Amniotic epithelial cell (primary cell): ENCODE measurements around the genes SLC25A28, ABCC2, CPN1 and CWF19L1.

GRCh38 chr10:99410707-99411148 lies 19.7 kb downstream of the GOT1 start:
- RRBS, result no CpG with 5 or more reads among the region's 2 CpGs

DNA sequence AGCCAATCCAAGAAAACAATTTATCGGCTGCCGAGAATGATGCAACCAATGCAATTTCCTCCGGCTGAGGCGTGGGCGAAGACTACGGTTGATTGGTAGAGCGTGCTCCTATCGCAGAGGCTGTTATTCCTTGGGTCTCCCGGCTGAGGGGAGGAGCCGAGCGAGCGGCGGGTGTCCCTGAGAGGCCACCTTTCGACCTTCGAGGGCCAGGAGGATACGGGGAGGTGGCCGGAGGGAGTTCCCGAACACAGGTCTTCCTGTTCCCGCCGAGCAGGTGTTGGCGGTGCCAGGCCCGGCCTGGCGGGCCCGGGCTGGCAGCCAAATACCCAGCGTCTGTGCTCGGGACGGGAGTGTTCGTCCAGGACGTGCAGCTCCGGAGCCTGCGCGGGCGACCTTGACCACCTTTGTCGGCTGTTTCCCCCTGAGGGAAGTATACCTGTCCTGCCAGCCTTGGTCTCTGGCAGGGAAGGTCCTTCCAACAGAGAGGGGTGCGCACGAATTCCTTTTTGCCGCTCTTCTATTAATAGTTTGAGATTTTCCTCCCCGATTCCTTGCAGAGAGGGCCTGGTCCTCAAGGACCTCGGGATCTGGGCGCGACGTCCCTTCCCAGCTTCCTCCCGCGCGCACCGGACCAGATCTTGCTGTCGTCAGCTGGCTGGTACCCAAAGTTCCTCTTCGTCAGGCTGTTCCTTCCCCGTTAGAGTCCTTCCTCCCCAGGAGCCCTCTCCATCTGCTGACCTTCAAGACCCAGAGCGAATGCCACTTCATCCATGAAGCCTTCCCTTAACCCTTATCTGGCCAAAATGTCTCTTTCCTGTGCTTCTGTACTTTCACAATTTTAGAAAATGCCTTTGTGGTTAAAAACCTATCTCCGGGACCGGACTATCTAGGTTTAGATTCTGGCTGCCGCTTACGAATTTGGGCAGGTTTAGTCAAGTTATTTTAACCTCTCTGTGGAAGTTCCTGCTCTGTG lies 640 bp upstream of the GOT1 start:
- RRBS, result 2% methylated on average over 25 of the region's 54 CpGs

GRCh38 chr10:99466740-99467508 lies 36.5 kb upstream of the GOT1 start:
- RRBS, result no CpG with 5 or more reads among the region's 15 CpGs

- RRBS, result 2% methylated on average over 34 of the region's 75 CpGs
These were observed at the start of gene SLC25A28 for GRCh38 chr10:99619727-99620639. Gene SLC25A28, minus strand, starts transcription at chr10:99620439.

- RRBS, result 3% methylated on average over 10 of the region's 27 CpGs
These were observed 557 bp downstream of the ENTPD7 start for GRCh38 chr10:99659617-99660515.

- RRBS, result no CpG with 5 or more reads among the region's 6 CpGs
These were observed 2.1 kb downstream of the ENTPD7 start for GRCh38 chr10:99661212-99661907.

- RRBS, result no CpG with 5 or more reads among the region's 6 CpGs
These were observed 15.2 kb downstream of the COX15 start for GRCh38 chr10:99716558-99717365.

DNA sequence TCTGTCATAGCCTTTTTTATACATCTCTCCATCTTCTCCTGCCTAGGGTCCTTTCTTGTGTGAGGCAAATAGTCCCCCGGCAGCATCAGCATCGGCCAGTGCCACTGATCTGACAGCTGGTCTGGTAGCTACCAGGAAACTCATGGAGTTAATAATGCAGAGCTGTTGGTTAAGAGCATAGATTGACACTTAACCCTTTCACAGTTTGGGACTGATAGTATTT lies 1.7 kb downstream of the CUTC start:
- RRBS, result no CpG with 5 or more reads among the region's 2 CpGs

- RRBS, result no CpG with 5 or more reads among the region's 4 CpGs
These were observed 3.3 kb upstream of the ABCC2 start for GRCh38 chr10:99779048-99779708.

DNA sequence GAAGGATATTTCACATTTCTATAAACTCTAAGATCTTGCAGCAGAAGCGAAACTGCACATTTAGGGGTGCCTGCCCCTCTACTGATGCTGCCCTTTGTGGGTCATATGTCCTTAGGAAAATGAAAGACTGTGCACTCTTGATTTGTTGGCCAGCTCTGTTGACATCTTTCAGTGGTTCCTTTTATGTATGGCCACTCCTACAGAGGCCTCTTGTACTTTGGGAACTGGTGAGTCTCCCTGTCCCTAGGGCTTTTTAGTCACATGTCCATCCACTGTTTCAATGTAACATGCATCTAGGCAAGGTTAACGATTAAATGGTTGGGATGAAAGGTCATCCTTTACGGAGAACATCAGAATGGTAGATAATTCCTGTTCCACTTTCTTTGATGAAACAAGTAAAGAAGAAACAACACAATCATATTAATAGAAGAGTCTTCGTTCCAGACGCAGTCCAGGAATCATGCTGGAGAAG lies at the start of gene ABCC2:
Gene ABCC2, plus strand, starts transcription at position 256 of the 472 bp plus-strand sequence.
- RRBS, result no CpG with 5 or more reads among the region's 5 CpGs

GRCh38 chr10:99785040-99785431 lies 2.6 kb downstream of the ABCC2 start:
- RRBS, result no CpG with 5 or more reads among the region's 5 CpGs

DNA sequence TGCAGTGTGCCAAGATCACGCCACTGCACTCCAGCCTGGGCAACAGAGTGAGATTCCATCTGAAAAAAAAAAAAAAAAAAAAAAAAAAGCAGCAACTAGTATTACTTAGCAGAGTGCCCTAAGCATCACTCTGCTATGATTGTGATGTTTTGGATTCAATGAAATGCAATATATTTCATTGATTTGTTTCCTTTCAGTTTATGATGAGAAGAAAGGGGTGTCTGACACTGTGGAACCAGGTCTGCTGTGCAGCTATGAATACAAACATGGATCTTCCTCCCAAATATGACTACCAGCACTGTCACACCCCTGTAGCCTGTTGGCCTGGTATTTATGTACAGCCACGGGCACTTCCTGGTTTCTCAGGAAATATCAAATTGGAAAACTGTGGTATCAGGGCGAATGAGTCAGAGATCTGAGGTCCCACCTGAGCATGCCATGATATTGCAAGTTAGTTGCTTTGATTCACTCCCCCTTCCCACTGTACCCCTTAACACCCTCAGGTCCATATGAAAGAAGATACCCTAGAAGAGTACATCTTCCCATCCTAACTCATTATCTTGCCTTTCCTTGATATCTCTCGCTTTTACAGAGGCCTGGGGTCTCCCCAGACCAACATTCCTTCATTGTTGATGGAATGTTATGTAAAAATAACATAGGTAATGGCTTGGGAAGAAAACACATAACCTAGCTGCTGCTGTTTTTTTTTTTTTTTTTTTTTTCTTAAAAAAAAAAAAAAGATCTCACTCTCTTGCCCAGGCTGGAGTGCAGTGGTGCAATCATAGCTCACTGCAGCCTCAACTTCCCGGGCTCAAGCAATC lies 87.7 kb downstream of the DNMBP start:
- RRBS, result no CpG with 5 or more reads among the region's 5 CpGs

GRCh38 chr10:99927433-99927701 lies 82.4 kb downstream of the DNMBP start:
- RRBS, result no CpG with 5 or more reads among the region's 3 CpGs

DNA sequence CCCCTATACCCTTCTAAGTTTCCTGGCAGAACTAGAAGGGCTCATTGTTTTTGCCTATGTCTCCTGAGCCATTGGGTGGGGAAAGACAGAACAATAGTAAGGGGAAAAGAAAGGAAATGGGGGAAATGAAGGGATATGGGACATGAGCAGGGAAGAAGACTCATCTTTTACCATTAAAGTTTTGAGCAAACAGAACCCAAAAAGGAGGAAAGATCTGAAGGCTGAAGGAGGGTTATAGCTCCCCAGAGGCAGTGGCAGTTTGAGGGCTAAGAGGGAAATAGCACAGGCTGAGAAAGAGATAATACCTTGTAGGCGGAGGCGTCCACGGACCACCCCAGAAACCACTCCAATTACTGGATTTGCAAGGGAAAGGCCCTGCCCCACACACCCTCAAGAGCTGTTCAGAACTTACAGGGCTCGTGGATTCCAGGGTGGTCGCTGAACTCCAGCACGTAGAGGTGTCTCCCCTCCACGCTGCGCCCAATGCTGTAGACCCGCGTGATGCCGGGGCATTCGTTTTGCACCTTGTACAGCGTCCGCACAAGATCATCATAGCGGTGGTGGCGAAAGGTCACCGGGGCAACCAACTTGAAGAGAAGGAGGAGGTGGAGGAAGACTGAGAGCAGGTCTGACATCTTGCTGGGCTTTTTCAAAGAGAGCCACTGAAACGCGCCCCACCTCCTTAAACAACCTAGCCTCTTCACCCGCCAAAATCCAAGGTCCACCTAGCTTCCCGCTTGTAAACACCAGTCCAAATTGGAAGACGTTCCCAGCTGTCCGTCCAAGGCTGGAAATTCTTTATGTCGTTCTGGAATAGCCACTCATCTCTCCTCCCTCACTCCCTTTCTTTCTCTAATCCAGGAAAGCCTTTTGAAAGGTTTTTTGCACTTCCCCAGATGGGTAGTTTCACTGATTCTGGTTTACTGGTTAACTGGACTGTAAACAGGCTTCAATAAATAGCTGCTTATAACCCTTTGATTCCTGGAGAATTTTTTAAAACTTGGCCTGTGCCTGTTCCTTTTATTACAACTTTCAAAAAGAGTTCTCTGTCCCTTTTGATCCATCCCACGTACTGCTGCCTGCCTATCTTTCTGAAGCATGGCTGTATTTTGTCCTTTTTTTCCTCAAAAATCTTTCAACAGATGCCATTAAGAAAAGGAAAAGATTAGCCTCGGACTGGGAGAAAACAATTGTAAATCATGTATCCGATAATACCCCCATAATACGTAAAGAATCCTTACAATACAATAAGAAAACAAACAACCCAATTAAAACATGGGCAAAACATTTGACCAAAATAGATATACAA lies at the start of gene CPN1:
Gene CPN1, minus strand, starts transcription at position 879 of the 1,309 bp plus-strand sequence.
- RRBS, result 93% methylated on average over 7 of the region's 28 CpGs

DNA sequence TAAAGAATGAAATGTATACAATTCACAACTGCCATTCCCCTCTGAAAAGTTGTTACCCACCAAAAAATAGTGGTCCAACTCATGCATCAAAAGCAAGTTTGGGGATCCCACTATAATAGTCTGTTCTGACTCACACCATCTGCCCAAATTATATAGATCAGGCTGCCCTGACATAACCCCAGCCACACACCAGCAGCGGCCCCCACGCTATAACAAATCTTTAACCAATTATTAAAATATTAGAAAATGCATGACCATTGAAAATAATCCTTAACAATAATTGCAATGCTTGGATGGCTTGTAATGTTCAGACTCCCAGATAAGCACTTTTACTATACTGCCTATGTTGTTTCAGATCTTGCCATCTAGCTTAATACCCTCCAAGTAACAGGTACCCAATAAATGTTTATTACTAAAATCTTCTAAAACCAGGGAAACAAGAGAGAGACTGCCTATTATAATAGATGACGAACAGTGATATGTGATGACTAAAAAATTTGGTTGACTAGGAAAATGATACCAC lies 1.8 kb upstream of the ERLIN1 start:
- RRBS, result no CpG with 5 or more reads among the region's 3 CpGs

DNA sequence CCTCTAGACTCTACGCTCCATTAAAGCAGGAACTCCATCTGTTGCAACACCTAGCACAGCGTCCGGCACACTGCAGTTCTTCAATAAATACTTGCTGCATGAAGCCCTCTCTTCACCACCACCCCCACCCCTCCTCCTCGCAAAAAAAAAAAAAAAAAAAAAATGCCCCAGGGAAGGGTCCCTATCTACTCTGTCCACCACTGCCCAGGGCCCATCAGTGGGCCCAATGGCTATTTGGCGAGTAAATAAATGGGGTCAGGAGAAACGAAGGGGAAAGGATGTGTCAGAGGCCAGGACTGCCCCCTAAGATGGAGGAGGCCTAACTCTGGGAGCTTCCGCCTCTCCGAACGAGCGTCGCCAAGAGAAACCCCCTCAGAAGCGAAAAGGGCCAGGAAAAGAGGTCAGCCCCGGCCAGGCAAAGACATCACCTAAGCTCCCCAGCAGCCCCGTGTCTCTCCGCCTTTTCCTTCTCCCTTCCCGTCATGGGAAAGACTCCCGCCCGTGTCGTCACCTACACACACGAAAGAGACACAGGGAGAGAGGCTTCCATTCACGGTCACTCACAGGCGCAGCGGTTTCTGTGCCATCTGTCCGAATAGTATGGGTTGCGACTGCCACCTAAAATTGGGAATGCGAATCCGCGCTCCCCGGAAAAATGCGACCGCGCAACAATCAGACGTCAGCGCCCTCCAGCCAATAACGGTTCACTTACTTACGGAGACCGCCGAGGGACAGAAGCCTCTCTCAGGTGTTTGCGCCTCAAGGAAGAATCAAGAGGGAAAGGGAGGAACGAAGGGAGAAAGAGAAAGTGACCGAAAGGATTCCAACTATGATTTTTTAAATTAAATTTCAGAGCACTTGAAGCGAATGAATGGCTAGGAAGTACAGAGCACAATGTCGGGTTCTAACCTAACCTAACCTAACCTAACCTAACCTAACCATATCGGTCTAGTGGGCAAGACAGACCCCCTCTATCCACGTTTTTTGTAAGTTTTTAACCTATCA lies at the start of gene CWF19L1:
Gene CWF19L1, minus strand, starts transcription at position 632 of the 1,005 bp plus-strand sequence.
- RRBS, result 4% methylated on average over 2 of the region's 45 CpGs

- RRBS, result no CpG with 5 or more reads among the region's 12 CpGs
These were observed 8.7 kb upstream of the CWF19L1 start for GRCh38 chr10:100276129-100276474.

DNA sequence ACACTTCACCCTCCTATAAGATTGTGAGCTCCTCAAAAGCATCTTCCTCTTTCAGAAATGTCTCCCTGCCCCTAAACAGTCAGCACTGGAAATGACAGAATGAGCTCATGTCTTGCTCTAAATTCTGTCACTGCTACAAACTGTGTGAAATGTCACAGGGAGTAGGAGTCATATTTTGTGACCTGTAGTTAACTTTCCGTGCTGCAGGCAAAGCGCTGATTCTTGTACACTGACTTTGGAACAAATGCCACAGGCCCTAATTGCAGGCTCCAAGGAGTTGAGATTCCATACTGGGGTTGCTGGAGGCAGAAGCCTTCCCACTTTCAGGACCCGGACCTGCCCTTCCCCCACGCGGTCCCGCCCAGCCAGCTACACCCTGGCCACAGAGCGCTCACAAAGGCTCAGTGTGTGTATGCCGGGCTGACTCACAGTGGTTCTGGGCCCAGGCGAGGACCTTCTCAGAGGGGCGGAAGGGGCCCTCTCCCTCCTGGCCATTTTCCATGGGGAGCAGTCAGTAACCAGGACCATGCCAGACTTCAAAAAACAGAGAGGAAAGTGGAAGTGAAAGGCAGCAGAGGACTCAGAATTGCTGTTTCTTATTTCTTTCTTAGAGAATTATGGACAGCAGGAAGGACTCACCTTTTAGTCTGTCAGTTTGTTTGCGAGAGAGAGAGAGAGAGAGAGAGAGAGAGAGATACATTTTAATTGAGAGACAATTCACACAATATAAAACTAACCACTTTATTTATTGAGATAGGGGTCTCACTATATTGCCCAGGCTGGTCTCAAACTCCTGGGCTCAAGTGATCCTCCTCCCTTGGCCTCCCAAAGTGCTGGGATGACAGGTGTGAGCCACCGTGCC lies 24.2 kb downstream of the SCD start:
- RRBS, result 1% methylated on average over 6 of the region's 12 CpGs

- RRBS, result no CpG with 5 or more reads among the region's 4 CpGs
These were observed 30.9 kb downstream of the SCD start for GRCh38 chr10:100377975-100378385.

- RRBS, result 2% methylated on average over 29 of the region's 59 CpGs
These were observed 19.5 kb downstream of the WNT8B start for GRCh38 chr10:100482156-100482840.